CD14-positive monocyte (primary cell): ENCODE data around the genes APCDD1L, ATP5F1E and SYCP2.

- CAGE, long polyA plus RNA: no peak
Measured at GRCh38 chr20:58313387-58313836, 3.9 kb downstream of the RAB22A start.

DNA sequence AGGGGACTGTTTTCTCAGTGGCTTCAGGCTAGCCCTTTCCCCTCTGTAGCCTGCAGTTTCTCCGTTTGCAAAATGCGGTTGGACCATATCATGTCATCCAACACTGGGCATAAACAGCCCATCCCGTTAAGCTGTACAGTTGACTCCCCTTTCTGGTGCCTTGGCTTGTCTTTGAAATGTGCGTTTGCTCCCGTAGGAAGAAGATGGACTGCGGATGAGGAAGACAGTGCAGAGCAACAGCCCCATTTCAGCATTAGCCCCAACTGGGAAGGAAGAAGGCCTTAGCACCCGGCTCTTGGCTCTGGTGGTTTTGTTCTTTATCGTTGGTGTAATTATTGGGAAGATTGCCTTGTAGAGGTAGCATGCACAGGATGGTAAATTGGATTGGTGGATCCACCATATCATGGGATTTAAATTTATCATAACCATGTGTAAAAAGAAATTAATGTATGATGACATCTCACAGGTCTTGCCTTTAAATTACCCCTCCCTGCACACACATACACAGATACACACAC, 54.9 kb downstream of the VAPB start:
- CAGE, long polyA plus RNA: no peak

GRCh38 chr20:58515161-58515622, at the start of gene APCDD1L:
Gene APCDD1L (minus strand): TSS chr20:58515399.
- CAGE, long polyA plus RNA: no peak

DNA sequence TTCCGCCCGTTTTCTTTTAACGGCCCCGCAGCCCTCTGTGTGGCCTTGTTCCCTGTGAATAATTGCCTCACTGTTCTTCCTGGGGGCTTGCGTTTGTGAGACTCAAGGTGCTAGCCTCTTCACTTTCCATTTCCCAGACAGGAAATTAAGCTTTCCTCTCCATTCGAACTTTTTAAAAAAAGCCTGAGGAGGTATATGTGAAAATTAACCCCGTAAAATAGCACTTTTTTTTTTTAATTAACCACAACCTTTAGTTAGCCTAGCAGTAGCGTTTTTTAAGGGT, 1.5 kb downstream of the STX16 start:
- CAGE, long polyA plus RNA: no peak

DNA sequence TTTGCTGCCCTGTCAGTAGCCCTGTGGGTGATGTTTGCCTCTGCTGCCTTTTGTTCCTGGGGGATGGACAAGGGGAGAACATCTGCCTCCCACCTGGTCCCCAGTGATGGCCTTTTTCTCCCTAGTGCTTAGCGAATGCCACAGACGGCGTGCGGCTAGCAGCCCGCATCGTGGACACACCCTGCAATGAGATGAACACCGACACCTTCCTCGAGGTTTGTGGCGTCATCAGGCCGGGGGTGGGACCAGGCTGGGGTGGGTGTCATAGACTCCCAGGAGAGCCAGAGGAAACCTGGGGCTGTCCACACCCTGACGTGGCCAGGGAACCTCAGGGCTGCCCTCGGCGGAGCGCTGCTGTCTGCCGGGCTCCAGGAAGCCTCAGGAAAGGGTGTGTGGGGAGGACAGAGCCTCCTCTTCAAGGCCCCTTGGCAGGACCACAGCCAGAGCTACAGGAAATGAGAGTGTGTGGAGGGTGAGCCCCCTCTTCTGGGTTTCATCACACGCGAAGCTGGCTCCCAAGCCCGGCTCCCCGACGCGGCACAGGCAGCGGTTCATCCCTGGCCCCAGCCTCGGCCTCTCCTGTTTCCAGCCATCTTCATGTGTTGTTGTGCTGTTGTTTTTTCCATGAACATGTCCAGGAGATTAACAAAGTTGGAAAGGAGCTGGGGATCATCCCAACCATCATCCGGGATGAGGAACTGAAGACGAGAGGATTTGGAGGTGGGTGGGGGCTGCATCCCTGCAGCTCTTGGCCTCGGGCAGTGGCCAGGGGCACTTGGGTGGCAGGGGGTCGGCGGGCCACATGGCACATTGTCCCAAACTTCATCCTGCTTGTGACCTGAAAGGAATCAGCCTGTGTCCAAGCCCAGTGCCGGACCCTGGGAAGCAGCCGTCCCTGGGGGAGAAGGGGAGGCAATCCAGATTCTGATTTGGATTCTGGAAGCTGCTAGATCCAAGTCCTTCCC, 6.2 kb downstream of the NPEPL1 start:
- CAGE, long polyA plus RNA: no peak

DNA sequence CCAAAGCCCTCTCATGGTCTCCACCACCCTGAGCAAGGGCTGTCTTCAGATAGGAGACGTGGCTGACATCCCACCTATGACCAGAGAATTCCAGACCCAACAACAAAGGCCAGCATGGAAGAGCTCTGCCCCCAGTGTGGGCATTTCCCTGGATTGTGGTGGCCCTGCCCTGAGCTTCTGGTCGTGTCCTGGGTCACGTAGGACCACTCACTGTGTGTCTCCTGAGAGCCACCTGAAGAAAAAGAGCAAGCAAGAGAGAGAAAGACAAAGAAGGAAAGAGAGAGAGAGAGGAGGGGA, 92.7 kb downstream of the NPEPL1 start:
- CAGE, long polyA plus RNA: no peak

DNA sequence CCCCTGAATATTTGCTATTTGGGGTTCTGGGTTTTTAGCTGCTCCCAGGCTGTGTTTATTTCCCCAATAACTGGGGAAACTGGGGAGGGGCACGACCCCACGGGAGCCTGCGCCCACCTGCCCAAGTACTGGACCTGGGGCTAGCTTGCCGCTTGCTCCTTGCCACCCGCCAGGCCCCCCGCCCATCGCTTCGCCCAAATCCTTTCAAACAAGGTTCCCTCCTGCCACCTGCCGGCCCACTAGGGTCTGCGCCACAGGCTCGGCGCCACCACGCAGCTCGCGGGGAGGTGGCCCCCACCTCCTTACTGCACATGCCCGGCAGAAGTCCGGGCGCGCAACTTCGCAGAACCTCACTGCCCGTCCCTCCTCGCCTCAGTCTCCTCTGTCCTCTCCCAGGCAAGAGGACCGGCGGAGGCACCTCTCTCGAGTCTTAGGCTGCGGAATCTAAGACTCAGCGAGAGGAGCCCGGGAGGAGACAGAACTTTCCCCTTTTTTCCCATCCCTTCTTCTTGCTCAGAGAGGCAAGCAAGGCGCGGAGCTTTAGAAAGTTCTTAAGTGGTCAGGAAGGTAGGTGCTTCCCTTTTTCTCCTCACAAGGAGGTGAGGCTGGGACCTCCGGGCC, 51.7 kb upstream of the GNAS start:
- CAGE, long polyA plus RNA: no peak

- CAGE, long polyA plus RNA: no peak
Measured at GRCh38 chr20:58944720-58945066, 36.4 kb upstream of the NELFCD start.

DNA sequence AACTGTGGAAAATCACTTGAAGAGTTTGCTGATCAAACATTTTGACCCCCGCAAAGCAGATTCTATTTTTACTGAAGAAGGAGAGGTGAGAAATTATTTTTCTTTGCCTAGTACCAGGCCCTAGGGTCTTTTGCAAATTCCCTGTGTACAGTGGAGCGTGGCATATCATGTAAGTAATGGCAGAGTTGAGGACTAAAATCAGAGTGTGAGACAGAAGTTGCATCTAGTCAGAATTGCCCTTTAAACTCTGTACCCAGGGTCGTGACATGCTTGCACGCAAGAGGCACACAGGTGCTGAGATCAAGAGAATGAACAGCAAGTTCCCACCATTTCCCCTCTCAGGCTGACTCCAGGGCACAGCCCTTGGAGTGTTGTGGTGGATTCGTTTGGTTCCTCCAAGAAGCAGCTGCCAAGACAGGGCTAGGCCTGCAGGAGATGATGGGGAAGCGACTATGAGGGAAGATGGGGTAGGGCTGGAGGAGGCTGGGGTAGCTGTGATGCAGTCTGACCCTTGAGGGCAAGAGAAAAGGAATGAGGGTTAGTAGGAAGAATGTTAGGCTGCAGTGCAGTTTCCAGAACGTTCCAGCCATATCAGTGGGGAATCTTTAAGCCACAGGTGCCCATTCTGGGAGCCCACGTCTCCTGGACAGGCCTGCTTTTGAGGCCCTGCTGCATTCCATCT, 6.8 kb downstream of the NELFCD start:
- CAGE, long polyA plus RNA: no peak

DNA sequence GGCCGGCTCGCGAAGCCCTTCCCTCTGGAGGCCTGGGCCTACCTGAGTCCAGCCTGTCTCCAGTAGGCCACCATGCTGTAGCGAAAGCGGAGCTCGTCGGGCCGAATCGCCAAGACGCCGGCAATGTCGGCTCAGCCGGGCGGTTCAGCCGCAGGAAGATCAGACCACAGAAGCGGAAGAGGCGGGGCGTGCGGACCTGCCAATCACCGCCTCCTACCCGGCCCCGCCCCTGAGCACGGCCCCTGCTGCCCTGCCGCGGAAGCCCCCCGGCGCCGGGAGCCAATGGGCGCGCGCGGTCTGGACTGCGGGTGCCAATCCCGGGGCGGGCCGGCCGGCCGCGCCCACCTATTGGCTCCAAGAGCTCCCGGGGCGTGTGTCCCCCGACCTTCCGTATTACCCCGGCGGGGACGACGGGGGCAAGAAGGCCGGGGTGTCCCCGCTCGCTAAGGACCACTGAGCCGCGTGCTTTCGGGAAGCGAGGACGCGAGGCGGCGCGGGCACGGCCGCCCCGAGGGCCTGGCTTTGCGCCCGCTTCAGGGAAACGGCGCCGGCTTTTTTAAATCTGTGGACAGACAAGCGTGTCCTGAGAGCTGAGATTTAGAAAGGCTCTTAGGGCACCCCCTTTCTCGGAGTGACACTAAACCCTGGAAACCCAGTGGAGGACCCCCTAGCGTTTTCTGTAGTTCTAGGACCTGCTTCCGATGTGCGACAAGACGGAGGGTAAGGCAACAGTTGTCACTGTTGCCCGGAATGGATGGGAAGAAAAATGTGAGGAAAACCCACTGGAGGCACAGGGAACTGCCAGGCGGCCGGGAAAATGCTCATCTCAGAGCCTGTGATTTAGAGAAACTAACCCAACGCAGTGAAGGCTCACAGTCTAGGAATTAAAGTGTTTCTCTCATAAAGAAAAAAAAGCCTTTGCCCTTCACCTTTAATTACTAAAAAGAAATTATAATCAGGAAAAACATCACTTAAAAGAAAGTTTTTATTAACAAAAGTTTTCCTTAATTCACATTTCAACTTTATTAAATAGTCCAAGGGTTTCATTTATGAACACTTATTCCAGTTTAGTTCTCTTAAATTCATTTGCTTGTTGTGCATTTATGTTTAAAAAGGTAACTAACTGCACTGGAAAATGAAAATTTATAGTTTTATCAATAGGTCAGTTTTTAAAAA, at the start of gene ATP5F1E:
ATP5F1E (minus strand) TSS at position 158 of the 1,176 bp plus-strand sequence.
- CAGE, long polyA plus RNA: start-site peak on the minus strand centred at position 142 of the sequence, 34 bp wide, 120 and 210 reads in 2 replicates

GRCh38 chr20:59164626-59165482, 1.2 kb downstream of the ZNF831 start:
- CAGE, long polyA plus RNA: no peak

DNA sequence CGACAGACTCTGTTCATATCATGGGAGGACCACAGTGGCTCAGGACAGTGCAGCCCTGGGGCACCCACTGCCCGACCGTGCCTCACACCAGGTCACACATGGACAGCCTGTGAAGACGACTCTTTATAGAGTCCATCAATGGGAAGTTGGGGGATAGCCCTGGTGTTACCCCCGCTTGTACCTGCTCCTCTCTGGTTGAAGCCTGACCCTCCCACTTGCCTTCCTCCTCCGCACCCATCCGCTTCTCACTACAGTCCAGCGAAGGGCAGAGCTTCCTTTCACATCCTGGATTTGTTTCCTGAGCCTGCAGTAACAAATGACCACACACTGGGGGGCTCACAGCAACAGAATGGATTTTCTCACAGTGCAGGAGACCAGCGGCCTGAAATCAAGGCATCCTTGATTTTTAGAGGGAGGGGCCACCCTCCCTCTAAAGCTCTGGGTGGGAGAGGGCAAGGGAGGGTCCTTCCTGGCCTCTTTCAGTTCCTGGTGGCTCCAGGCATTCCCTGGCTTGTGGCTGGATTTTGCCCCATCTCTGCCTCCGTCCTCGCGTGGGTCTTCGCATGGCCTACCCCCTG, 15.6 kb downstream of the ZNF831 start:
- CAGE, long polyA plus RNA: no peak

- CAGE, long polyA plus RNA: no peak
Measured at GRCh38 chr20:59577199-59577797, 27.0 kb upstream of the PHACTR3 start.

DNA sequence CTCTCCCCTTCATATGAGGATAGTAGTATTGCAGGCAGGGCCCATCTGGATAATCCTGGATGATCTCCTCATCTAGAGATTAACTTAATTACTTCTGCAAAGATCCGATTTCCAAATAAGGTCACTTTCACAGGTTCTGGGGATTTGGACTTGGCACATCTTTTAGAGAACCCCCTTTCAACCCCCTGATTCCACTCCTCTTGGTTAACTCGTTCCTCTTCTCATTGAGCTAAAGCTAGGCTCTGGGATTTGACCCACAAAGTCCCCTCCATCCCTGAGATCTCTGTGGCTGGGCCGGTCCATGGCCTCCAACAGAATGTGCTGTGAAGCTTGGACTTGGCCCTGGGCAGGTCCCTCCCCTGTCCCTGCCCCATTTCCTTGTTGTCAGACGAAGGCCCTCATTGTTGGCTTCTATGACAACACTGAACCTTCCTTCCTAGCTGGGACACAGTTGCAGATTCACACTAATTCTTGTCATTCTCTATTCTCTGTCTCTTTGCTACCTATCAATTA, 156.2 kb downstream of the SYCP2 start:
- CAGE, long polyA plus RNA: no peak

GRCh38 chr20:59933185-59934387, at the start of gene SYCP2:
Gene SYCP2 (minus strand): TSS chr20:59933637.
- CAGE, long polyA plus RNA: no peak

- CAGE, long polyA plus RNA: no peak
Measured at GRCh38 chr20:59994449-59995295, 36.4 kb downstream of the CDH26 start.

- CAGE, long polyA plus RNA: no peak
Measured at GRCh38 chr20:60057834-60058822, 99.9 kb downstream of the CDH26 start.

GRCh38 chr20:61719499-61720426, 345.9 kb downstream of the TAF4 start:
- CAGE, long polyA plus RNA: no peak

GRCh38 chr20:62011660-62012022, 54.0 kb downstream of the TAF4 start:
- CAGE, long polyA plus RNA: no peak

DNA sequence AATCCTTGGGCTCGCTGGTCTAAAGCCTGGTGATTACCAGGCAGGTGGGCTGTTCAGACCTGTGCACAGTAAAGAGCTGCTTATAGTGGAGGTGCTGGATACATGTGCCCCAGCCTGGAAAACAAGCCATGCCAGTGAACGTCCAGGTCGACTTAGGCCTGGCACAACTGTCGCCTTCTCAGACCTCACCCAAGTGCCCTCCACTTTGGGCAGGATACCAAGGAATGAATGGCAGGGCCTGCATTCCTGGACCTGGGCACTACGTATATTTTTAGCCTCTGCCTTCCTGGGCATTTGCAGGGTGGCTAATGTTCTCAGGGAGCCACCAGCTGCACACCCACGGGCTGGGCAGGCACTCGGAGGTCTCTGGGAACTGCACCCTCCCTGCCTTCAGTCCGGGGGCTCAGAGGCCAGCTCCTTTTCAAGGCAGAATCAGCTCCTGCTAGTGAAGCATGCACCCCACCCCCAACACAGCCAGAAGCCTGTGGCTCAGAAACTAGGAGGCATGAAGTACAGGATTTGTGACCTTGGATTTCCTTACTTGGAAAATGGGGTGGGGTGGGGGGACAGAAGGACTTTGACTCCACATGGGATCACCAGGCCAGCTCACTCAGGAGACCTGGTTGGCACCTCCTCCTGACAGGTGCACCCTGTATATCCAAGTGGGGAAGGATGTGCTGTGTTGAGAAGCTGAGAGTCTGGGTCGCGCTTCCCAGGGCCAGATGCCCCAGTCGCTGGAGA, 2.6 kb upstream of the LSM14B start:
- CAGE, long polyA plus RNA: no peak